Neural crest cell (in vitro differentiated cells): ENCODE measurements around the genes RAB43 and H1-10.

DNA sequence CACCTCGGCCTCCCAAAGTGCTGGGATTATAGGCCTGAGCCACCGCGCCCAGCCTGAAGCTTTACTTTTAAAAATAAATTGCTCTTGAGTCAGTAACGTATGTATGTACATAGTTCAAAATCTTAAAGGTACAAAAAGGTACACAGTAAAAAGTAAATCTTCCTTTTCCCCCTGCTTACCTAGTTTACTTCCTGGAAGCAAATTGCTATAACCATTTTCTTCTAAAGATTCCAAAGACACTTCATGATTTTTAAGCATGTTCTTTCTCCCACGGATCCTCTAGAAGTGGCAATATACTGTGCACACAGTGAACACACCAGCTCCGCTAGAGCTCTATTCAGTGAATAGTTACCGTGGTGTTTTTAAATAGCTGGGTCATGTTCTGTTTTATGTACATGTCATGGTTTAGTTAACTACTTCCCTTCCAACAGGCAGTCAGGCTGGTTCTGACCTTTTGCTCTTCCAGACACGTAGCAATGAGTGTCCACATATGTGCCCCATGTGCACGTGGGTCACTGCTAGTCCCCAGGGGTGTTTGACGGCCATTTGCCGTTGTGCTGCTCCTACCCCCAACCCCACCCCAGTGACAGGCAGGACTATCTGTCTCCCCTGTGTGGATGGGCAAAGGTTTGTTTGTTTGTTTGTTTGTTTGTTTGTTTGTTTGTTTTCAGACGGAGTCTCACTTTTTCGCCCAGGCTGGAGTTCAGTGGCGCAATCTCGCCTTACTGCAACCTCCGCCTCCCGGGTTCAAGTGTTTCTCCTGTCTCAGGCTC is 82.2 kb downstream of the EEFSEC start:
- PRO-cap: no peak

DNA sequence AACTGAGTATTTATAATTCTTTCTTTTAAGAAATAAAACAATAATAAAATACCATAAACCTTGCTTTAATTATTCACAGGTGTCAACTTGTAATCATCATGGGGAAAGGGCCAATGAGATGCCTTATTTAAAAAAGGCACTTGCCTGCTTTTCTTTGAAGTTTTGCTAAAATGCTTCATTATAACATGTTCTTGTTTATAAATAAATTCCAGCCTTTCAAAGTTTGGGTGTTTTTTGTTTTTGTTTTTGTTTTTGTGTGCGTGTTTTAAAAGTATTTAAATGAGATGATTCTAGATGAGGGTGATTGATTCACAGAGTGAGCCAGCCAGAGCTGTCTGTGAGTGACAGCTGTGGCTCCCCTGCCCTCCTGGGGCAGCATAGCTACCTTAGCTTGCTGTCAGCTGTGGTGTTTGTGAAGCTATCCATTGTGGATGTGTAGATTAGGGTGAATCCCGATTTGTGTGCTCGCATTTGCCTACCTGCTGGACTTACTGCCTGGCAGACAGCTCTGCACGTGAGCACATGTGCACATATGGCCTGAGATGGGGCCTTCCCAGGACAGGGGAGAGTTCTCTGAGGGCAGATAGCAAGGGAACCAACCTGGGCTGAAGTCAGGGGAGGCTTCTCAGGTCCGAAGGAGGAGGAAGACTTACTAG is 124.1 kb downstream of the EEFSEC start:
- PRO-cap: no peak

- PRO-cap: no peak
Measured at GRCh38 chr3:128385367-128385982, 81.2 kb downstream of the DNAJB8 start.

DNA sequence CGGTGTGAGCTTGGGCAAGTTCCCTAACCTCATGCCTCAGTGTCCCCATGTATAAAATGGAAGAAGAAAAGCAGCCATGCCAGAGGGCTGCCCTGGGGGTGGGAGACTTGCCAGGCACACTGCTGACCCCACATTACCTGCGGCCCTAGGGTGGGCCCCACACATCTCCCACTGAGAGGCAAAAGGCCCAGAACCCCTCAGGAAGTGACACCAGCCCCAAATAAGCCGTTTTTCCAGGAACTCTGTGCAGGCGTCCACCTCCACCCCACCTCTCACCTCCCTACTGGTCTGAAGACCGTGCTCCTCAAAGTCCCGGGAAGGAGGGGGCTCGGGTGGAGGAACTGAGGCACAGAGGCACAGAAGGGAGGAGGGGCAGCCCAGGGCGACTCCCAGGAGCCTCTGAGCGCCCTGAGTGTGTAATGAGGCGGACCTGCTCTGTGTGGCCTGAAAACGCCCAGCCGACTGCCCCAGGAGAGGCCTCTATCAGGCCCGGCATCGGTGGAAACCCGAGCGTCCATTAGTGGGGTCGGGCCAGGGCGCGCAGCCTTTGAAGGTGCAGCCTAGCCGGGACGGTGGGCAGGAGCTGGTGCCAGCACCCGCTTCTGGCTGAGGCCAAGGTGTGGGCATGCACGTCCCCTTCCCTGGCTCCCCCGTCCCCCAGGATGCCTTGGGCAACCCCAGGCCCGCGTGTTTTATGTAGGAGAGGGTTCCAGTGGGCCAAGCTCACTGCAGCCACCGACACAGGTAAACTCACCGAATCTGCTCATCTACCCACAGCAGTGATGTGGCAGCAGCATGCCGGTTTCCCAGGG is 55.9 kb downstream of the DNAJB8 start:
- PRO-cap: no peak

GRCh38 chr3:128491334-128491965 is 1.6 kb downstream of the GATA2 start:
- PRO-cap: no peak

GRCh38 chr3:128549190-128549745 is 56.3 kb upstream of the GATA2 start:
- PRO-cap: no peak

- PRO-cap: no peak
Measured at GRCh38 chr3:128751932-128752486, 26.0 kb downstream of the RAB7A start.

DNA sequence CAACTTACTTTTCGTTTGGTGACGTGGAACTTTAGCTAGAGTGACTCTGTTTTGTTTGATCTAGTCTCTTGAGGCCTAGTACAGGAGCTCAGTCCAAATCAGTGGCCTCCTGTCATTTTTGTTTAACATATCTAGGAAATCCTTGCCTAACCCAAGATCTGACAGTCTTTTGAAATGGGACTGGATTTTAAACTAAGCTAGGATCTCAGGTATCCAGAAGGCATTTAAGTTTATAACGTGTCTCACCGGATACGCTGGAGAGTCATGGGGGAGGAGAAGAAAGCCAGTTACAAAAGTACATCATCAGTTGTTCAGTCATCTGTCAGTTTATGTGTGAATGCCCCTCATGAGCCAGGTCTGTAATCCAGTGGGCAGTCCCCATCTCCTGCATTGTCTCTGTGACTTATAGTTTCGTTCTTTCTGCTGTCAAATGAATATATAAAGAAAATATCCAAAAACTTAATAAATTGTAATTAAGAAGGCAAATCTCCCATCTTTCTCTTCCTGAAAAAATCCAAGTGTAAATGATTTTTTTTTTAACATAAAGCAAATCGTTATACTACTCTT is 44.4 kb downstream of the RAB7A start:
- PRO-cap: no peak

GRCh38 chr3:128878441-128879318 is 740 bp upstream of the ACAD9 start:
- PRO-cap: bidirectional peak, plus-strand start at chr3:128878969, minus-strand start at chr3:128878935; bidirectional peak, plus-strand start at chr3:128879192, minus-strand start at chr3:128879152

- PRO-cap: bidirectional peak, plus-strand start at chr3:129027243, minus-strand start at chr3:129027103
Measured at GRCh38 chr3:129026595-129027806, 25.9 kb downstream of the EFCC1 start.

GRCh38 chr3:129068445-129069064 is 8.0 kb downstream of the GP9 start:
- PRO-cap: no peak

GRCh38 chr3:129069485-129070086 is 9.0 kb downstream of the GP9 start:
- PRO-cap: no peak

DNA sequence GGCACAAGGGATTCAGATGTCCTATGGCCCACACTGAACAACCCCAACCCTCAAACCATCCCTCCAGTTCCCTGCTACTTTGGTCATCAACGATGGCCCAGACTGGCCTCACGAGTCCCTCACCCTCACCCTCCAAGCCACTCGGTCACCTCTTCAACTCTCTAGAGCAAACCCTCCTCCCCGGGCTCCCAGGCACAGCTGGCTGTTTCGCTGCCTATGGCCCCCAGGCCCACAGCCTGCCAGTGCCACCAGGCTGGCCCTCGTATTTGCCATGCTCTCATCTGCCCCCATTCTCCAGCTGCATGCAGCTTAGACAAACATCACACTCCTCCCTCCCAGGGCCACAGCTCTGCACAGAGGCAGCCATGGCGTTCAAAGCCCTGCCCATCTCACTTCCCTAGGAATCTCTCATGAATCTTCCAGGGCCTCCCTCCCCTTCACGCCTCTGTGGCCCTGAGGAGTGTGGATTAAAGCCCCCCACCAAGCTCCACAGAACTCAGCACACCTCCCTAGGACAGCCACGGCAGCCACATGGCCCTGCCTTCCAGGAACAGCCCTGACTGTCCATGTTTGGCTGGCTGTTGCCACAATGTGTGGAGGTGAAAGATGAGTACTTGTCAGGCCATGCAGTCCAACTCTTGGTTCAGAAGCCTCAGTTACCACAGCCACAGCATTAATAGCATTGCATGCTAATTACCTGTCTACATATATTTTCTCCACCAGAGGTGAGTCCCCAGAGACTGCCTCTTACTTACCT is 13.7 kb downstream of the RAB43 start:
- PRO-cap: no peak

GRCh38 chr3:129110910-129111475 is 10.6 kb downstream of the RAB43 start:
- PRO-cap: no peak

DNA sequence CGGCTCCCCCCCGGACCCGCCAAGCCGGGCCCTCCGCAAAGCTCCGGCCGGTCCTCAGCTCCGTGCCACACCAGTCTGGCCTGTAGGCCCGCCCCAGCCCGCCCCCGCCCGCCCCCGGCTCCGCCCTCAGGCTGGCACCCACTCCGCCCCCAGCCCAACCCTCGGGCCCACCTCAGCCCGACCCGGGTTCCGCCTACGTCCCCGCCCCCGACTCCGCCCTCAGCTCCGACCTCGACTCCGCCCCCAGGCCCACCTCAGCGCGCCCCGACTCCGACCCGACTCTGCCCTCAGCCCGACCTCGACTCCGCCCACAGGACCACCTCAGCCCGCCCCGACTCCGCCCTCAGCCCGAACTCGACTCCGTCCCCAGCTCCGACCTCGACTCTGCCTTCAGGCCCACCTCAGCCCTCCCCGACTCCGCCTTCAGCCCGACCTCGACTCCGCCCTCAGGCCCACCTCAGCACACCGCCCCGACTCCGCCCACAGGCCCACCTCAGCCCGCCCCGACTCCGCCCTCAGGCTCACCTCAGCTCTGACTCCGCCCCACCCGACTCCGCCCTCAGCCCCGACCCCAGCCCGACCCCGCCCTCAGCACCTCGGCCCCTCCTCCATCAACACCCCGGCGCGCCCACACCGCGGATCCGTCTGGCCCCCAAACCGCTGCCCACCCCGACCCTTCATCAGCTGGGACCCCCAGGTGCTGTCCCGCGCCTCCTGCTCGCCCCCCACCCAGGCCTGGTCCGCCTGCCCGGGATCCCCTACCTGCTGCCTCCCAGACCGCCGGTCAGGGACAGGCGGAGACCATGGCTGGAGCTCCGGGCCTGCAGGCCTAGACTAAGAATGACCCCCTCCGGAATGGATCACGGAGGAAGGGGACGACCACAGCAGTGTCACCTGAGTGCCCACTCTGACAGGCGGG is at the start of gene RAB43:
RAB43 (minus strand) TSS at position 77 of the 919 bp plus-strand sequence.
- PRO-cap: bidirectional peak, plus-strand start at position 246 of the sequence, minus-strand start at position 77 of the sequence

GRCh38 chr3:129267742-129268101 is 10.9 kb upstream of the HMCES start:
- PRO-cap: no peak

DNA sequence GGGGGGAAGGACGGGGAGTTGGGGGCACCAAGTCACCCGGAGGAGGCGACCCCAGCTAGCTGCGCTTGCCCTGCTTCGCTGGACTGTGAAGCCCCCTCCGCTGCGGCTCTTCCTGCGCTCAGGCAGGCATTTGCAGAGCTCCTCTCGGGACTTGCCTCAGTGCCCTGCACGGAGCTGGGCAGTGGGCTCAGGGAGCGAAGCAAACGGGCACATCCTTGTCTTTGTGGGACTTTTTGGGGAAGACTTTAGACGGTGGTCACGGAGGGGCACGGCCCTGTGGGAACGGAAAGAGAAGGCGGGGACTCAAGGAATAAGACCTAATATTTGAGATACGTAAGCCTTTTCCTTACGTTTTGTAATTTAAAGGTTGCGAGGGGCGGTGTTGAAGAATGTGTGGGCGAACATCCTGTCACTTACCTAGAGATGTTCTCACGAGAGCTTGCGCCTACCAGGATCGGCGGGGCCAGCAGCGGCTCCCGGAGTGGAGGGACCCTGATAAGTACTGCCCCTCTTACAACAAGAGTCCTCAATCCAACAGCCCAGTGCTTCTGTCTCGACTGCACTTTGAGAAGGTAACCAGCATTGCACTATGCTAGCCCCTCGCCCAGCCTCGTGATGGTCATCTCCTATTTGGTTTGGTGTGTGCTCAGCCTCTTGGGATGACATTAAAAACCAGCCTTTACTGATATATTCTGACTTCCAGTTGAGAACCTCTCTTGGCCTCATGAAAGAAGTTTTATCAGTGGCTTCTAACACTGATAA is 855 bp downstream of the HMCES start:
- PRO-cap: no peak

- PRO-cap: bidirectional peak, plus-strand start at chr3:129305704, minus-strand start at chr3:129305617; bidirectional peak, plus-strand start at chr3:129306027, minus-strand start at chr3:129305714
Measured at GRCh38 chr3:129305183-129306129, 10.6 kb downstream of the H1-10 start.

- PRO-cap: no peak
Measured at GRCh38 chr3:129311892-129312457, 4.1 kb downstream of the H1-10 start.

- PRO-cap: bidirectional peak, plus-strand start at chr3:129316344, minus-strand start at chr3:129316286; bidirectional peak, plus-strand start at chr3:129316808, minus-strand start at chr3:129316694
Measured at GRCh38 chr3:129316047-129317018, at the start of gene H1-10. Gene H1-10, minus strand, starts transcription at chr3:129316286.